M059J (cell line): ENCODE measurements around a stretch of chr2.

GRCh38 chr2:152612042-152612418, 105.2 kb downstream of the PRPF40A start:
- RAMPAGE, long total RNA: no peak

- RAMPAGE, long total RNA: no peak
Observed at GRCh38 chr2:152669047-152669523, 48.2 kb downstream of the PRPF40A start.

DNA sequence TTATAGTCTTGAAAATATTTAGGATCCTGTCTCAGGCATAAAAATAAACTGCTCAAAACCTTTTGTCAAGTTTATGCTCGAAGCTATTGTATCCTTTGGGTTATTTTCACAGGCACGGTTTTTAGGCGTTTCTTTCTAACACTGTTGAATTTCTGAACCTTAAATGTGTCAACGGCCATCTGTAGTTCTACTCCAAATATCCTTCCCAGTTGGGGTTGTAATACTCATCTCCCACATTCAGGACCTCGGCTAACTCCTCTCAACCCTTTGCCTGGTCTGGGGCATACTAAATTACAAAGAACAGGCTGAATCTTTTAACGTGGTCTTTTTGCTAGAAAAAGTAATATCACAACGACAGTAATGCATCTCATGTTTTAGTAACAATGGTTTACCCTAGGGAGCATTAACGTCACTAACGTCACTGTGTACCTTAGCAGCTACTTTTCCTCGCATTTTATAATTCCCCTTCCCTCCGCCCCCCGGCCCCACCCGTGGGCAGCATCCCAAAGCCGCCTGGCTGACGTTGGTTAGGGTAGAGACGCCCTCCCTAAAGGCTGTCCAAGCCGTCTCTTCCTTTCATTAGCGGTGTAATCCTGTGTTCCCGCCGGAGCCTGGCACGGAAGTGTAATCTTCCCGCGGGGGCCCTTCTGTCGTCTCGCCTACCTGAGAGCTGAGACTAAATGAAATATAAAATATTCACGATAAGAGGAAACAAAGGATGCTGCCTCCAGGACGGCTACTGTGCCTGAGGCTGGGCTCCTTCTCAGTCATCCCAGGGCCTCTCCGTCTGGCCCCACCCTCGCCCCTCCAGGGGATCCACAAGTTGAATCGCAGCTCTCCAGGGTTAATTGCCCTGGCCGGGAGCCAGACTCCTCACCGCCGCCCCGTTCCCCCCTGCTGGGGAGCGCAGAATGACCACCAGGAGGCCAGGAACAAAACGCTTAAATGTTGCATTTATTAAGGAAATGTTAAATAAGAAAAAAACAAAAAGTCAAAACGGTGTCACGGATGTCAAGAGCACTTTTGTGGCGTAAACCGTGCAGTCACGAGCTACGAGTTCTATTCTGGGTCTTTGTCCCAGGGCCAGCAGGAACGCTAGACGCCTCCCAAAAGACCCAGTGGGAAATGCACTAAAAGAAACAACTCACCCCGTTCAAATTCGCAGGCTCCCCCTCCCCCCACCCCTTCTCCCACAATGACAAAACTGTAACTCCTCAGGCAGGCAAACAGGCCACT, 1.7 kb downstream of the RPRM start:
- RAMPAGE, long total RNA: no peak

DNA sequence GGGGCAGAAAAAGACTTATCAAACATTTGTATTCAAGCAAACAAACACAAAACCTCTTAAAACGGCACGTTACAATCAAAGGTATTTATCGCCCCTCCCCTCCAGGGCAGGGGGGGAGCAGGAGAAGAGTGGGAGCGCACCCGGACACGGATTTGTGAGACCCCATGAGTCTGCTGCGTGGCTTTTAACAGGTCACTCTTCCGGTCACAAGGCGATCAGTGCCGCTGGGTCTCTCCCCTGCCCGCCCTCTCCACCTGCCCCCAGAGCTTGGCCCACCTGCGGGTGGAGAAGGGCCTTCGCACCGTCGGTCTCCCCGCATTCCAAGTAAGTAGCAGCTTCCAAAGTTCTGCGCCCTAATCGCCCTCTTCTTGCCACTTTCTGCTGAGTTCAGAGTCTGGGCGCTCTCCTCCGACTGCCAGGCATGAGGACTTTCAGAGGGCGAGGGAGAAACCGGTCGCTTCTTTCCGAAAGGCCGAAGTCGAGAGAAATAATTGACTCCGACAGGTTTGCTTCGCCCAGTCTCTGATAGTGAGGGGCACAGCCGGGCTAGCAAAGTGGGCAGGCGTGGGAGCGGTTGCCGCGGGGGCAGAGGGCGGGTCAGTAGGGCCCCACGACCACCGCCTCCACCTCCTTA, 806 bp downstream of the RPRM start:
- RAMPAGE, long total RNA: no peak

- RAMPAGE, long total RNA: no peak
Observed at GRCh38 chr2:153871049-153871497, 649 bp upstream of the GALNT13 start.

DNA sequence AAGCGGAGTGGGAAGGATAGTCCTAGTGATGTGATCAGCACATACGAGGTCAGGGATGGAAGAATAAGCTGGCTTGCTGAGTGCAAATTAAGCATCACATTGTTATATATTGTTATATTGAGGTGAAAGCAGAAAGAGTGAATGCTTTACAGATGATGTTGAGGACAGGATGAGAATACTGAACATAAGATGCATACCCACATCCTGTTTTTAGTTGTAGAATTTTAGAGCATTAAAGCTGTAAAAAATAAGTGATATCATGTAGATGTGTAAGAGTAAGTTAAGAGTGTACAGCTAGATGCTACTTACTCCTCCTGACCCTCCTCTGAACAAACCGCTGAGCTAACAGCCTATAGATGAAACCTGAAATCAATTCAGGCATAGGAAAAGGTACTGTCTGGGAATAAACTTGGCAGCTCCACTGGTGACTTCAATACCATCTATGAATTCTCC, 271.0 kb upstream of the KCNJ3 start:
- RAMPAGE, long total RNA: no peak

- RAMPAGE, long total RNA: no peak
Observed at GRCh38 chr2:154700201-154700621, 1.7 kb downstream of the KCNJ3 start.

GRCh38 chr2:154791387-154791958, 93.0 kb downstream of the KCNJ3 start:
- RAMPAGE, long total RNA: no peak

- RAMPAGE, long total RNA: no peak
Observed at GRCh38 chr2:155989442-155989797, 343.1 kb downstream of the NR4A2 start.

DNA sequence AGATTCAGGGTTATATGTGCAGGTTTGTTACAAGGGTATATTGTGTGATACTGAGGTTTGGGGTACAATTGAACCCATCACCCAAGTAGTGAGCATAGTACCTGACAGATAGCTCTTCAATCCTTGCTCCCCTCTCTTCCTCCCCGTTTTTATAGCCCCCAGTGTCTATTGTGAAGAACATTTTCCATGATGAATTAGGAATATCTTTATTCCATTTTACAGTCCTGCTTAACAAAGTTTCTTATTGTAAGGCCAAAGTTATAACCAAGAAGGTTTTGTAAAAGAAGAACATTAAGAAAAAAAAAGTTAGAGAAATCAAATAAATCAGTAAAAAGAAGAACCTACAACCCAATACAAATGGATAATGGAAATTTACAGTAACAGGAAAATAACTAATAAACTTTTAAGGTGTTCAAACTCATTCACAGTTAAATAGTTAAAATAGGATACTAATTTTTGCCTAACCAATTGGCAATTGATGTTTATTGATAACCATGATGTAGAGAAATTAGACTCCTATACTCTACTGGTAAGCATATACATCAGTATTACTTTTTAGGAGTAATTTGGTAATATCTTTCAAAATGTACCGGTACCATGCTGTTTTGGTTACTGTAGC, 192.4 kb downstream of the NR4A2 start:
- RAMPAGE, long total RNA: no peak

- RAMPAGE, long total RNA: no peak
Observed at GRCh38 chr2:156323254-156323833, 9.2 kb downstream of the NR4A2 start.

DNA sequence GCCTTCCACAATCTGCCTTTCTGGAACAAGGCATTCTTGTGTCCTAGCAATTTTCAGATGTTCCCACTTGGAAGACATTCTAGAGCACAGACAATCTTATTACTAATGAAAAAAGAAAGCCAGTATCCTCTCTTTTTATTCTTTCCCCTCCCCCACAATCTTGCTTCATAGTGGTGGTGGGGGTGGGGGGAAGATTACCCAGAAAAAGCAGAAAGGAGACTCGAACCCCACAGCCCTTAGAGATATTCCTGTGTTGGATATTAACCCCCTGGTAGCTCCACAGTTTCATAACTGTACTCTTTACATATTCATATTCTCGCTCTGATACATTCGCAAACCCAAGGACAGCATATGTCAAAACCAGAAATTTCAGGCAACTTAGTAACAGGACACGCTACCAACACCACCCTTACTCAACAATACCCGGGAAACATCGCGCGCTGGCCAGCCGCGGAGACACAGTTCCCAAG, 900 bp downstream of the NR4A2 start:
- RAMPAGE, long total RNA: no peak

DNA sequence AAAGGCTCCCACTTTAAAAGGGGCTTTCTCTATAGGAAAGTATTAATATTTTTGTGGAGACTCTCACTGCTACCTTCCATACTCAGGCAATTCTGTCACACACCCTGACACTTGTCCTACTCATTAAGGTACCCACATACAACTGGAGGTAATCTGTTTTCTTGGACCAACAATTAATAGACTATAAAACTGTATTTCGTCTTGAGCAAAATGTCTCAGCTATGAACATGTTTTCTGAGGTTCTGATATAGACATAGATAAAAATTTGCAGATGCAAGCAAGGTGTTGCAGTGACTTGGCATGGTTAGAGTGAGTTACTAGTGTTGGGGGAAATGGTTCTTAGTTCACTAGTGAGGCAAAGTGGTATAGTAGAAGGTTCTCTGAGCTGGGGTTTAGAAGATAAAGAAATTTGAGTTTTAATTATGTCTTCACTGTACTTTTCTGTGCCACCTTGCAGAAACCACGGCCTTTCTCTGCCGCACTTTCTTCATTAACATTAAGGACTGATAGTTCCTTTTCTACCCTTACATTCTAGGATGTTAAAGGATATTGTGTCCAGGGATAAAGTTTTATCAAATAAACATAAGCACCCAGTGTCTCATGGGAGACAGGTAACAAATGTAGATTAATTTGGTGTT, 10.8 kb upstream of the NR4A2 start:
- RAMPAGE, long total RNA: no peak

GRCh38 chr2:156400947-156401333, 35.2 kb upstream of the GPD2 start:
- RAMPAGE, long total RNA: no peak

- RAMPAGE, long total RNA: no peak
Observed at GRCh38 chr2:156455242-156455741, 19.1 kb downstream of the GPD2 start.

DNA sequence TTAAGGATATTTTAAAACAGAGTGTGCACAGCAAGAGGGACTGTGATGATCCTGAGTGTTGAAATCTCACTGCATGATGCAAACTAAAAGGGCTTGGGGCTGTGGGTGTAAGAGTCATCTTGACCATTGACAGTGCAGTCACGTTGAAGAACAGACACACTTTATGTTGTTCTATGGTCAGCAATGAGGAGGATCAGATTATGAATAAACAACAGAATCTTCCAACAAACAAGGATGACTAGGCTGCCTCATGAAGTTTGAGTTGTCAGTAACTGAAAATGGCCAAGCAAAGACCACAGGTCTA, 87.2 kb upstream of the GALNT5 start:
- RAMPAGE, long total RNA: no peak

- RAMPAGE, long total RNA: no peak
Observed at GRCh38 chr2:157404069-157404784, 39.7 kb downstream of the CYTIP start.

GRCh38 chr2:157747991-157748632, 119.4 kb upstream of the ACVR1C start:
- RAMPAGE, long total RNA: no peak

GRCh38 chr2:157839086-157839459, 37.1 kb downstream of the ACVR1 start:
- RAMPAGE, long total RNA: no peak

DNA sequence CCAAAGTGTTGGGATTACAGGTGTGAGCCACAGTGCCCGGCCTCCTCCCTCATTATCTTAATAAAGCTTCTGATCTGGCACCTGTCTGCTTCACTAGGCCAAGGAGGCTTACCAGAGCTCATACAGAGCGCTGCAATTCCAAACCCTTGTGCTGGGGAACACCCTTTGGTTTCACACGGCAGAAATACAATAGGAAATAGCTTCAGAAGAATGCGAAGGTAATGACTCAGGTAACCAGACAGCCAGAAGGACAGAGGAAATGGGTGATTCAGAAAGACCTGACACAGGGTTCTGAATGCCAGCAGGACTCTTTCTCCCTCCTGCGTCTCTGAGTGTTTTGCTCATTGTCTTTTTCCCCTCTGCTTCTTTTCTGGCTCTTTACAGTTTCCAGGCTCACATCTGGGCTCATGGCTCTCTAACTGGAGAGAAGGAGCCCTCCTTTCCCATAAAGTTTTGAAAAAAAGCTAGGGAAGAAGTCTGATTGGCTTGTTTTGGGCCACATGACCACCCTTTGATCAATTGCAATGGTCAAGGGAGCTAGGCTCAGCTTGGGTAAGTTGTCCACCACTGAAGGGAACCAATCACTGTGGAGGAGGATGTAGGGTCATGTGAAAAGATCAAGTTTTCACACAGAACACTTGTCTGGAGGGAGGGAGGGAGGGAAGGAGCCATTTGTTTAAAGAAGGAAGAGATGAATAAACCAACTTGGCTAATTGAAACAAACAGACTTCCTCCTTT, 90.5 kb upstream of the UPP2 start:
- RAMPAGE, long total RNA: no peak